Helper T cell (primary cell): ENCODE data around the gene PRPF4B.

DNA sequence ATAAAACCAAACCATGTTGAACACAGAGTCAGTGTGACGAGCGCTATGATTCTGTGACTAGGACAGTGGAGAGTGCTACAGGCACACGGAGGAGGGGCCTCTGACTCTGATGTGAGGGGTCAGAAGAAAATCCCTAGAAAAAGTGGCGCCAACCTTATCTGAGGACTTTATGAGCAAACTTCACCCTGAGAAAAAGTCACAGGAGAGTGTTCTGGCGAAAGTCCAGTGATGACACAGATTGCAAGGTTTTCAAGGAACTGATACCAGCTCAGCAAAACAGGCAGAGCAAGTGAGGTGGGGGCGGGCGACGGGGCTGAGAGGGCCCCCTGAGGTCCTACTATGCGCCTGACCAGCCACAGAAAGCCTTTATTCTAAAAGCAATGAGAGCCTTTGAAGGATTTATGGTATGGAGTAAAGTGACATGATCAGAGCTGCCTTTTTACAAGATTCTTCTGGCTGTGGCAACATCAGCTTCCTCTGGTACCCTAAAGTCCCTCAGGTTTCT, 73.3 kb downstream of the SLC22A23 start:
- PRO-cap, 2 experiments: no peak in any of the 2 experiments

GRCh38 chr6:3438173-3438788, 18.6 kb downstream of the SLC22A23 start:
- PRO-cap, 2 experiments: no peak in any of the 2 experiments

- PRO-cap, 2 experiments: no peak in any of the 2 experiments
Observed at GRCh38 chr6:3664514-3665093, 86.9 kb downstream of the PXDC1 start.

- PRO-cap, 2 experiments: no peak in any of the 2 experiments
Observed at GRCh38 chr6:3725027-3725375, 26.5 kb downstream of the PXDC1 start.

- PRO-cap, 2 experiments: no peak in any of the 2 experiments
Observed at GRCh38 chr6:3741961-3742694, 9.4 kb downstream of the PXDC1 start.

DNA sequence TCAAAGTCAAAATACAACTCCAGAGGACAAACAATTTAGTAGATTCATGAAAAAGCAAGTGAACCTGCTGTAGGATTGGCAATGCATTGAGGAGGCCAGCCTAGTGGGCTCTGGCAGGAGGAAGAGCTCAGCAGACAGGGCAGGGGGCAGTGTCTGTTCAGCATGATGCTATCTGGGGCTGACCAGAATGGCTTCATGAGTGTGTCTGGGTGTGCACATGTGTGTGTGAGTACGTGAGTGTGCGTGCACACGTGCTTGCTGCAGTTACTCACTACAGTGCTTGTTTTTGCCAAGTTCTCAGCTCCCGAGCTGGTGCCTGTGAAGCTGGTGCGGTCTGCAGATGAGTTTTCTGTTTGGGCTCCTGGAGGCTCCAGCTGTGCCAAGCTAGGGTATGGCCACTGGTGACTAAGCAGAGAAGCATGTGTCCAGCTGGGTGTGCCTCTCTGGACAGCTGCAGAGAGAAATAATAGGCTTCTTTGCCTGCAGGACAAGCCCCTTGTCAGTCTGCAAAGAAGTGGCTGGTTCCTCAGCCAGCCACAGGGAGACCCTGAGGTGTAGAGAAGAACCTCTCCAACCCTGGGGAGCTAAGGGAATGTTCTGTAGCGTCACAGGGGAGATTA, 40.4 kb upstream of the FAM50B start:
- PRO-cap, 2 experiments: no peak in any of the 2 experiments

GRCh38 chr6:3838970-3839663, 10.1 kb upstream of the FAM50B start:
- PRO-cap, 2 experiments: no peak in any of the 2 experiments

DNA sequence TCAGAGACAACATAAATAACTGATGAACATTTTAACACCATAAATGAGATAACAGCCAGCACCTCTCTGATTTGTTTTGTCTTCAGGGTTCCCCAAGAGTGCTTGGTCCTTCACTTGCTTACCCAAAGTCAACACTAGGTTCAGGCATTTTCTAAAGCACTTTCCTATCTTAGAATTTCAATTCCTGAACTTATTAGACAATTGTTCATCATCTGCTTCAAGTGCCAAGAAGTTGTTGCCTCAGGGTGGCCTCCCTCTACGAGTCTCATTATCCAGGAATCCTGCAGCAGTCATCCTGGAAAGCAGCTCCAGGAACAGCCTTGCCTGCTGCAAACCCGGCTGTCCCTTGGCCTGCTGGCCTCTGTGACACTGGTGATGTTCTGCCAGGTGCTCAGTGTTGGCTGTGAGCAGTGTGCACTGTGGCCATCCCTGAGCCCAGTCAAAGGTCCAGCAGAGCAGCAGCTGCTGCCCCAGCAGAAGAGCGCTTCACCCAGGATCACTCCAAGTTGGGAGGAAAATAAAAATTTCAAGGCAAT, 7.6 kb upstream of the FAM50B start:
- PRO-cap, 2 experiments: no peak in any of the 2 experiments

- PRO-cap, 2 experiments: no peak in any of the 2 experiments
Observed at GRCh38 chr6:3869819-3870428, 20.8 kb downstream of the FAM50B start.

DNA sequence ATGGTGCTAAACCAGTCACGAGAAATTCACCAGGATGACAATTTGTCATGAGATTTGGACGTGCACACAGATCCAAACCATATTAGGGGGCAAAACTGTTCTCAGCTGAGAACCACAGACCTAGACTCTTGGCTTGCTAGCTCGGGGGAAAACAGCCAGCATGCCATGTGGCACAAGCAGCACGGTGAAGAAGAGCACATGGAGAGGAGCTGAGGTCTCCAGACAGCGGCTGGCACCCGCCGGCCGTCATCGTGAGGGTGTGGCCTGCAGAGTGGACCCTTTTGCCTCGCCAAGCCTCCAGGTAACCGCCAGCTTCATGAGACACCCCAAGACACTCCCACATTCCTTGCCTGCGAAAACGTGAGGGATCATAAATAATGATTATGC, 23.1 kb downstream of the FAM50B start:
- PRO-cap, 2 experiments: no peak in any of the 2 experiments

GRCh38 chr6:3883961-3884497, 34.9 kb downstream of the FAM50B start:
- PRO-cap, 2 experiments: no peak in any of the 2 experiments

DNA sequence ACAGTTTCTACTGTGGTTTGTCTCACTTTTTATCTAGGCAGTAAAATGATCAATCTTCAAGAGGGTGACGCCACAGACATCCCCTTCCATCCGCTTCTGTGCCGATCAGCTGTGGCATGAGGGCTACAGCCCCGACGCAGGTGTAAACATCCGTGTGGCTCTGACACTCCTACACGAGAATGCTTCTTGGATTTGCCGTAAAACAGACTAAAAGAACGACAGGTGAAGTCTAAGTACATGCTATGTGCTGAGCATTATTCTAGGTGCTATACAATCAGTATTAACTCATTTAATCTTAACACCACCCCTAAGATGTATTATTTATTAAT, 43.8 kb downstream of the FAM50B start:
- PRO-cap, 2 experiments: no peak in any of the 2 experiments

DNA sequence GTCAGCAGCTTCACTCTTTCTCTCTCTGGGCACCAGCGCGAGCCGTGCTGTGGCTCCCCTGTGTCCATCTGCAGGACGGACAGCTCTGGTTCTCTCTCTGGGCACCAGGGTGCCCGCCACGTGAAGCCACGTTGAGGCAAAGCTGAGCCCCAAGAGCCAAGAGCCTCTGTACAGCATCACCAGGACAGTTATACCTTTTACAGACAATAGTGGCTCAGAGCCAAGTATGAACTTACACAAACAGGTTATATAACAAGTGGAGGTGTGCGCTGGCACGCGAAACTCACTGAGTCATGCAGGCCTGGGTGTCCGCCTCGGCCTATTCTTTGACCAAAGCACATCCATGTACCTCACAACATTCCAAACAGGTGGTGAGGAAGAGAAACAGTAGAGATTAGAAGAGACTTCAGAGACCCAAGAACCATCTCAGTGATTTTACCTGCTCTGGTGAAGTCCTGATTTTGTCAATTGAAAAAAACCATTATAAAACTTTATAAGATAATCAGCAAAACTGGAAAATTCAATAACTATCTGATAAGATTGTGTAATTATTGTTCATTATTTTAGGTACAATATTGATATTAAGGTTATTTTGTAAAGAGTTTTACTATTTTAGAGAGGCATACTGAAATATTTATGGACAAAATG, 51.0 kb downstream of the FAM50B start:
- PRO-cap, 2 experiments: no peak in any of the 2 experiments

DNA sequence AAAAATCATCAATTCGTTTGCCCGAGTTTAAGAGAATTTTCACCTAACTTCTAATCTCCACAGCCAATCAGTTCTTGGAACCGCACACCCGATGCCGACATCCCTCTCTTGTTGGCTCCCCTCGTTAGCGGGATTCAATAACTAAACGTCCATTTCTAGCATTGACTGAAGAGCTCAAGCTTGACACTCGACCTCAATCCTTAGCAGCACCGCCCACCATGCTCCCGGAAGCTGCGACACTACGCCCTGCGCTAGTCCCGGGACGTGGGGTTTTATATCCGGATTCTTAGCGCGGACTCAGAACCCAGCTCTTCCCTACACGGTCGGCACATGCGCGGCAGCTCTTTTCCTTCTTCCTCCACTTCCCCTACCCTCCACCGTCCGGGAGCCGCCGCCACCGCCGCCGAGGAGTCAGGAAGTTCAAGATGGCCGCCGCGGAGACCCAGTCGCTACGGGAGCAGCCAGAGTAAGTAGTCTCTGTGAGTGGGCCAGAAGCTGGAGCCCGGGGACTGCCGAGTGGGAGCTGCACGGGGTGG, at the start of gene PRPF4B:
Gene PRPF4B (plus strand): TSS at position 300 of the 536 bp plus-strand sequence.
- PRO-cap, 2 experiments: peak in 2 of 2 experiments; most common plus-strand start position 300 of the sequence (in 1); most common minus-strand start position 167 of the sequence (in 1)

GRCh38 chr6:4345173-4345891, 210.0 kb upstream of the ECI2 start:
- PRO-cap, 2 experiments: no peak in any of the 2 experiments

GRCh38 chr6:4371203-4371838, 235.9 kb upstream of the ECI2 start:
- PRO-cap, 2 experiments: no peak in any of the 2 experiments

- PRO-cap, 2 experiments: no peak in any of the 2 experiments
Observed at GRCh38 chr6:4879872-4880330, 103.7 kb downstream of the CDYL start.

DNA sequence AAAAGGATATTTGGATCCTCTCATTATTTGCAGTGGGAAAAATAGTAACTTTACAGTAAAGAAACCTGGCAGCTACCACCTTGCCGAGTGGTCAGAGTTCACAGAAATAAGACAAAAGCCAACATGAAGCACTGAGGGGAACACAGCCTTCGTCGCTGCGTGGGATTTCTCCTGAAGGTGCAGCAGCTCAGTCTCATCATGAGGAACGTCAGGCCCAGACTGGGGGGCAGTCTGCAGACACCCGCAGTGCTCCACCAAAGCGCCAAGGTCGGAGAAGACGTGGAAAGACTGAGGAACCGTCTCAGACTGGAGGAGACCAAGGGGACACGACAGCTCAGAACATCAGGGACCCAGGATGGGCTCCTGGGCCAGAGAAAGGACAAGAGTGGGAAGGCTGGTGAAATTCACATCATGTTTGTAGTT, 59.1 kb downstream of the RPP40 start:
- PRO-cap, 2 experiments: no peak in any of the 2 experiments

- PRO-cap, 2 experiments: no peak in any of the 2 experiments
Observed at GRCh38 chr6:4951925-4952546, 51.8 kb downstream of the RPP40 start.

DNA sequence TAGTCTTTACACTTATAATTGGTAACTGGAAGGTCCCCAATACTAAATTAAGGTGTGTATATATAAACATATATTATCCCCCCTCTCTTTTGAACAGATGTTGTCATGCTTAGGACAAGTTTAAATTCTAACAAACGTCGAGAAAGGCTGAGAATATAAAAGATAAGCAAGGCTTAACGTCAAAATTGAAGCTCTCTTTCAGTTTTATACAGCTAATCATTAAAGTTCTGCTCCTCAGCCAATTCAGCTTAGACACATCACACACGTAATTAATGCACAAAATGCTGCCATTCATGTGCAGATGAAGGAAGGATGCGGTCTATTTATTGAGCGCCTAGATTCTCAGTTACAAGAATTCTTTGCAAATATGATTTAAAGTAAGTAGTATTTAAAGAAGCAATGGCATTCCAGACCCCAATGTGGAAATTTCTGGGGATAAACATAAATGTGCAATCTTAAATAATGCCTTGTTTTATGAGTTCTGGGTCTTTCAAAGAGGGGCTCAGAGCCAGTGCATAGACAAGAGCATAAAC, 86.0 kb downstream of the LYRM4 start:
- PRO-cap, 2 experiments: peak in 2 of 2 experiments; most common plus-strand start position 290 of the sequence (in 2); most common minus-strand start position 158 of the sequence (in 1)